Measurements from ENCODE around the gene TEX19.

- PRO-cap = no peak
- RAMPAGE, long total RNA, 2 experiments = start-site peak on the minus strand in 2 of 2 experiments, at chr17:82091222-82091679 at its widest, 28 to 229 reads per replicate
Observed at GRCh38 chr17:82090786-82091948, 6.9 kb downstream of the FASN start.

- PRO-cap = no peak
- RAMPAGE, long total RNA, 2 experiments = no peak in any of the 2 experiments
Observed at GRCh38 chr17:82095598-82096031, 2.4 kb downstream of the FASN start.

GRCh38 chr17:82153942-82154305 lies 55.9 kb upstream of the FASN start:
- PRO-cap = bidirectional peak, plus-strand start at chr17:82154156, minus-strand start at chr17:82154018
- RAMPAGE, long total RNA, 2 experiments = no peak in any of the 2 experiments

- PRO-cap = bidirectional peak, plus-strand start at chr17:82160235, minus-strand start at chr17:82160056
- RAMPAGE, long total RNA, 2 experiments = no peak in any of the 2 experiments
Observed at GRCh38 chr17:82159956-82160294, 52.7 kb downstream of the CCDC57 start.

- PRO-cap = no peak
- RAMPAGE, long total RNA, 2 experiments = no peak in any of the 2 experiments
Observed at GRCh38 chr17:82201522-82202206, 11.0 kb downstream of the CCDC57 start.

DNA sequence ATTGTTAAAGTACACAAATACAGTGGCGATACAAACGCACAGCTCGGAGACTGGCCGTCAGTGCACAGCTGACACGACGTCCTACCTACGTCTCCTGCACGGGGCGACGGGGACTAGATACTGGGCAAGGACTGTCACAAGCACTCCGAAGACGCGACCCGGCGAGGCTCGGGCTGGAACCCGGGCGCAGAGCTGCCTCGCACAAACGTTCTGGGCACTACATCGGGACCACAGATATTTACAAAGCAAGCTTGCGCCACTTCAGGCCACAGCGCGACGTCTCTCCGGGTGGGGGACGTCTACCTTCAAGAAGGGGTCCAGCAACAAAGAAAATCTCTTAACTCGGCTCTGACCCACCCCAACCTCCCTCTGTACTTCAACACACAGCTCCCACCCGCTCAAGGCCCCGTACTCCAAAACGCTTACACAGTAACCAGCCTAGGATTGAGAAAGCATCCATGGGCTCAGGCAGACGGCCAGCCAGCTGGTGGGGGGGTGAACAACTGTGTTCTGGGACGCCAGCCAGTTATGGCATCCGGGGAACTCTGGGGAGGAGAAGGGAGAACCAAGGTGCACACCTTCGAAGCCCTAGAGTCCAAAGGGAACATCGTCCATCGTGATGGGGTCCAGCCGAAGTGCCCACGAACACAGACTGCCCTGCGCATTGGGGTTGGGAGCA lies 14.0 kb downstream of the SLC16A3 start:
- PRO-cap = unidirectional peak, plus-strand start at position 143 of the sequence
- RAMPAGE, long total RNA, 2 experiments = no peak in any of the 2 experiments

GRCh38 chr17:82244058-82245163 lies 15.6 kb downstream of the SLC16A3 start:
- PRO-cap = no peak
- RAMPAGE, long total RNA, 2 experiments = no peak in any of the 2 experiments

GRCh38 chr17:82256048-82257226 lies 17.1 kb downstream of the CSNK1D start:
- PRO-cap = no peak
- RAMPAGE, long total RNA, 2 experiments = no peak in any of the 2 experiments

DNA sequence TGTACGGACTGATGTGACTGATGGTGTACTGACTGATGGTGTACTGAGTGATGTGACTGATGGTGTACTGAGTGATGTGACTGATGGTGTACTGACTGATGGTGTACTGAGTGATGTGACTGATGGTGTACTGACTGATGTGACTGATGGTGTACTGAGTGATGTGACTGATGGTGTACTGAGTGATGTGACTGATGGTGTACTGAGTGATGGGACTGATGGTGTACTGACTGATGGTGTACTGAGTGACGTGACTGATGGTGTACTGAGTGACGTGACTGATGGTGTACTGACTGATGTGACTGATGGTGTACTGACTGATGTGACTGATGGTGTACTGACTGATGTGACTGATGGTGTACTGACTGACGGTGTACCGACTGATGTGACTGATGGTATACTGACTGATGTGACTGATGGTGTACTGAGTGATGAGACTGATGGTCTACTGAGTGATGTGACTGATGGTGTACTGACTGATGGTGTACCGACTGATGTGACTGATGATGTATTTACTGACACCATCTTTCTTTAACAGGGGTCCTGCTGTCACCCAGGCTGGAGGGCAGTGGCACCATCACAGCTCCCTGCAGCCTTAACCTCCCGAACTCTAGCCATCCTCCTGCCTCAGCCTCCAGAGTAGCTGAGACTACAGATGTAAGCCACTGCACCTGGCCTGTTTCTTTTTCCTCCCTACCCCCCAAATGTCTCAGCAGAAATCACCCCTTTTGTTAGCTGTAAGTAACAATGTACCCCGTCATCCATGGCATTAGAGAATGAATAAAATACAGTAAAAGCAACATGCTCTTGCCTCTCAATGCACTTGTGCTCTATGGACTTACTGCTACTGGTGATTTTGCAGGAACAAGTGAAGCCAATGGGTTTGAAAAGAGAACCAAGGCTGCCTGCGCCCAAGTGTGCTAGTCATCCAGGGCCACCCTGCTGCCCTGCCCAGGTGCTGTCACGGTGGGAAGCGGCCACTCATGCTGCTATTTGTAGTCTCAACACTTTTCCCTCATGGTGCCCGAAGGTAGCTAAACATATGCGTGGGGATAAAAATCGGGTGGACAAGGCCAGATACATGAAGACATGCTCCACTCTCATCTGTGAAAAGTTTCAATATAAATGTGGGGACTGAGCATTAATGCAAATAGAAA lies 12.8 kb downstream of the CSNK1D start:
- PRO-cap = no peak
- RAMPAGE, long total RNA, 2 experiments = no peak in any of the 2 experiments

GRCh38 chr17:82262296-82263035 lies 11.0 kb downstream of the CSNK1D start:
- PRO-cap = no peak
- RAMPAGE, long total RNA, 2 experiments = no peak in any of the 2 experiments

DNA sequence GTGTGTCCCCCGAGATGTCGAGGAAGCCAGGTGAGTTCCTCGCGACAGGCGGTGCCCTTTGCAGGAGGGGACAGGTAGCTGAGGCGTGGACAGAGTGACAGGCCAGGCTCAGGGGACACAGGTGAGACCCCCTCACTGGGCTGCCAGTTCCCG lies 270 bp upstream of the CSNK1D start:
- PRO-cap = no peak
- RAMPAGE, long total RNA, 2 experiments = no peak in any of the 2 experiments

DNA sequence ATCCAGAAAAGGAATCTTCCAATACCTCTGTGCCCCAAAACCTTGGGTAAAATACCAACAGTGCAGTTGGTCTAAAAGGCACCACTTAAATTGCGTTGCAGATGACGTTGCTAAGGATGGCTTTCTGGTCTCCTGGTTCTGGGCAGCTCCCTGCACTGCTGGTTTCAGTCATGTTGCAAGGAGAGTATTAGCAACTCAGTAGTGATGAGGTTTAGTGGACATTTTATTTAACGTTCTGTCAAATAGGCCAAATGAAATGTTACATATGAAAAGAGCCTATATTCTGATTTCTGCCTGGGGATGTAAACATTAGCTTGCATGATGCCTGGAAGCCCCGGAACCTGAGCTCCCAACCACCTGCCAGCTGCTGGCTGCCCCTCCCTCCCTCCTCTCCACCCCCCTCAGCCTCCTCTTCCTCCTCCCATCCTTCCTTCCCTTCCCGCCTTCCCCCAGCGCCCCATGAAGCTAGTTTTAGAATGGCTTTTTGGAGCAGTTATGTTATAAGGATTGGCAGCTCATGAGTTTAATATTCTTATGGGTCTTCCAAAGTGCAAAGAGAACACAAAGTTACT lies 20.8 kb downstream of the CD7 start:
- PRO-cap = no peak
- RAMPAGE, long total RNA, 2 experiments = no peak in any of the 2 experiments

DNA sequence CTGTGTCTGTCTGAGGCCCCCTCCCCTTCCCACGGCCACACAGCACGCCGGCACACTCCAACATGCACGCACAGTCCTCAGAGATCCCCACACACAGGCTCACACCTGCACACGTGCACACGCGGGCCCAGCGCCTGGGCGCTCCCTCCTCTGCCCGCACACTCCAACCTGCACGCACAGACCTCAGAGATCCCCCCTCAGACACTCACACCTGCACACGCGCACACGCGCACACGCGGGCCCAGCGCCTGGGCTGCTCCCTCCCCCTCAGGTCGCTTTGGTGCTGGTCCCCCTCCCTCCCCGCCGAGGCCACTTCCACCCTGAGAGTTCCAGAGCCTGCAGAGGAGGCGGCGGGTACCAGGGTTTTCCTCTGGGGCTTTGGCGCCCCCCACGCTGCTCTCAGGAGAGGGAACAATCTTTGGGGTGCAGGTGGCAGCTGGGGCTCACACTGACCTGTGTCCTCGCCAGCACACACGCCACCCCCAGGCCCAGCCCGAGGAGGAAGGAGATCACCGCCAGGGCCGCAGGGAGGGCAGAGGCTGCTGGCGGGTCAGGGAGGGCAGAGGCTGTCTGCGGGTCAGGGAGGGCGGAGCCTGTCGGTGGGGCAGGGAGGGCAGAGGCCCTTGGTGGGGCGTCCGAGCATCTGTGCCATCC lies 1.5 kb downstream of the CD7 start:
- PRO-cap = unidirectional peak, plus-strand start at position 332 of the sequence
- RAMPAGE, long total RNA, 2 experiments = no peak in any of the 2 experiments

DNA sequence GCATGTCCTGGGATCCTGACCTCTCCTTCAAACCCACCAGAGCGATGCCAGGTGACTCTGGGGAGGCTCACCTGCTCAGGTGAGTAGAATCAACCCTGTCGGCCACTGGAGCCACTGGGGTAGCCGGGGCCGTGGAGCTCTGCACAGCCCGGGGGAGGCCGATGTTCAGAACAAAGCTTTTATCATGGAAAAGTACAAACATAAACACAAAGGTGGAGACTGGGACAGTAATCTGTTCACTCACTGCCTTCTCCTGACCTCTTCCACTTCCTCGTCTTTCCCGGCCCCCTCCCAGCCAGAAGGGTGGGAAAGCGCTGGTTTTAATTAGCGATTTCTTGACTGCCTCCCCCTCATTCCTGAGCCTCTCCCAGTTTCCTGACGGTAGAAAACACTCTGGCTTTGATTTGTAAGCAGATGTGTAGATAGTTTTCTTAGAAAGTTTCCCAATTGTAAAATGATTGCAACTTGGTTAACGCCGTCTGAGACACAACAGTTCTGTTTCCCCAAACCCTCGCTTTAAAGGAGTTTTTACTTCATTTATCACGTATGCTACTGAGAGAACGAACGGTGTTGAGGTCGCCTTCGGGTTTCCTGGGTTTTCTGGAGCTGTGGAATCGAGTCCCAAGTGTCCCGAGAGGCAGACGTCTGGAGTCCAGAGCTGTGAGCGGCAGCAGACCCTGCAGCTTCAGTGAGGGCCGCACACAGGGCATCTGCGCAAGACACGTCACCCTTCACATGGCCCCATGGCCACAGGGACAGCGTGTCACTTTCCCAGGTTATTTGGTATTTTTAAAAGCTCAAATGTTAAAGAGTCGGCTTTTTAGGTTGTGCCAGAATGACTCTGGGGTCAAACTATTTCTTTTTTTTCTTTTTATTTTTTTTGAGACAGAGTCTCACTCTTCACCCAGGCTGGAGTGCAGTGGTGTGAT lies 9.5 kb upstream of the TEX19 start:
- PRO-cap = no peak
- RAMPAGE, long total RNA, 2 experiments = no peak in any of the 2 experiments

- PRO-cap = no peak
- RAMPAGE, long total RNA, 2 experiments = no peak in any of the 2 experiments
Observed at GRCh38 chr17:82358964-82359427, at the start of gene TEX19. Gene TEX19, plus strand, starts transcription at chr17:82359247.

GRCh38 chr17:82368013-82368295 lies 3.6 kb upstream of the UTS2R start:
- PRO-cap = no peak
- RAMPAGE, long total RNA, 2 experiments = no peak in any of the 2 experiments

DNA sequence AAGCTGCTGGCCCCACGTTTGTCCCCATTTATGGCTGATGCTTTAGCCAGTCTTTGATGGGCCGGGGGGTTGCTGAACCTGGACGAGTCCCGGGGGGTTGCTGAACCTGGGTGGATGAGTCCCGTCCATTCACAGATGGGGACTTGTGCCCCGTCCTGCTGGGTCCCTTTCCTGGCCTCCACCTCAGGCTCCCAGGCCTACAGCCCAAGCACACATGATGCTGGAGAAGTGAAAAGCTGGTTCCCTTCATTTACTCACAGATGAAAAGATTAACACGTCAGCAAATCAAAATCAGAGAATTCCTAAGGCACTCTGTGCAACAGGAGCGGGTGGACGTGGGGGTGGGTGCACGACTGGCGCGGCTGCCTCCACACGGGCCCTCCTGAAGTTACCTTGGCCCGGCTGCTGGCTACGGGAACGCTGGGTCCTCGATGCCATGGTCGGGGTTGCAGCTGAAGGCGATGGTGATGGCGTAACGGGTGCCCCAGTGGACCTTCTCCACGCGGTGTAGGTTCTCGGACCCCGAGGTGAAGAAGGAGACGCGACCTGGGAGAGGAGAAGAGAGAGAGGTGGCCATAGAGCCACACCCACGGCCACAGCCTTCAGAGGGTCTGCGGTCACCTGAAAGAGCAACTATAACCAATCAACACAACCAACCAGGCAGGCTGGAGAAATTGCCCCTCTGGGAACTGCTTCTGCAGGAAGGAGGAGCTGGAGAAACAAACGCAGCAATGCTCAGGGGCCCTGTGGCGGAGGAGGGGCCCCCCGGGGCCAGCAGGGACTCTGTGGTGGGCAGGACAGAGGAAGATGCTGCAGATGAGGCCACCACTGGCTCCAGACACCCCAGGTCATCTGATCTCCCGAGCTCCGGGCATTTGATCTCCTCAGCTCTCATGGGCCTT lies 20.7 kb downstream of the UTS2R start:
- PRO-cap = no peak
- RAMPAGE, long total RNA, 2 experiments = start-site peak on the minus strand in 1 of 2 experiments, centred at positions 499 to 612 of the sequence, 5 reads per replicate

GRCh38 chr17:82424523-82425505 lies 6.4 kb upstream of the OGFOD3 start:
- PRO-cap = no peak
- RAMPAGE, long total RNA, 2 experiments = start-site peak on the plus strand in 1 of 2 experiments, at chr17:82424291-82425263 at its widest, 10 reads per replicate

GRCh38 chr17:82485735-82486226 lies 27.2 kb downstream of the NARF start:
- PRO-cap = no peak
- RAMPAGE, long total RNA, 2 experiments = no peak in any of the 2 experiments

- PRO-cap = no peak
- RAMPAGE, long total RNA, 2 experiments = no peak in any of the 2 experiments
Observed at GRCh38 chr17:82586317-82586516, 62.0 kb downstream of the WDR45B start.

All from prostate gland (tissue), 2 donors.